ENCODE measurements around a stretch of chr4.

DNA sequence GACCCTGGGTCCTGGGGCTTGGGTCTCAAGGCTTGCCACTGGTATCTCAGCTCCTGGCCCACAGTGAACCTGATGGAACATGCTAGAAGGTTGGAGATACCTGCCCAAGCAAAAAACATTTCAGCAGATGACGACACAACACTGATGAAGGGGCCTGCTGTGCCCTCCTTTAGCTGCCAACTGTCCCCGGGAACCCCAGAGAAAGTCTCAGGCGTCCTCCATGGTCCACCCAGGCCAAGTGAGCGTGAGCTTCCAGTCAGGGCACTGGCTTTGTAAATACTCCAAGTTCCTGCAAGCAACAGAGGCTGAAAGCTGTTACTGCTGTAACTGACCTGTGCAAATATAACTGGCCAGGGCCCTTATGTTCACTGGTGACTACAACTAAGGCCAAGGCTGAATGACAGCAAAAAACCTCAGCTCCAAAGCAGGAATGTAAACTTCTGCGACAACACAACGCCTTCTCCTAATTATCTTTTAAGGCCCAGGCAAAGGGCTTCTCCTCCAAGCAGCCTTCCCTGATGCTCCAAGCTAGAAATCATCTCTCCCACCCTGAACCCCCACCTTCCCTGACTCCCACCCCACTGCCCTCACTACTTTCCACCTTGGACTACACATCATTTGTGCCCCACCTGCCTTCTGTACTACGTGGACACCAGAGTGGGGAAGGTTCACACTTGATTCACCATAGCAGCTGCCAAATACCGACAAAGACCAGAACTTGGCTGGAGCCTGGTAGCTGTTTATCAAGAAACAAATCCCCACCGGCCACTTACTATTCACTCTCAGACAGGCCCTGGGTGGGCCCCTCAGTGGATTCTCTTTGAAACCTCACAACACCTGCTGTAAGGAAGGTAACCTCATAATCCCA, 8.1 kb downstream of the WDR1 start:
- RRBS = no CpG with 5 or more reads among the region's 9 CpGs

GRCh38 chr4:10120877-10121425, 4.4 kb upstream of the WDR1 start:
- RRBS = no CpG with 5 or more reads among the region's 10 CpGs

DNA sequence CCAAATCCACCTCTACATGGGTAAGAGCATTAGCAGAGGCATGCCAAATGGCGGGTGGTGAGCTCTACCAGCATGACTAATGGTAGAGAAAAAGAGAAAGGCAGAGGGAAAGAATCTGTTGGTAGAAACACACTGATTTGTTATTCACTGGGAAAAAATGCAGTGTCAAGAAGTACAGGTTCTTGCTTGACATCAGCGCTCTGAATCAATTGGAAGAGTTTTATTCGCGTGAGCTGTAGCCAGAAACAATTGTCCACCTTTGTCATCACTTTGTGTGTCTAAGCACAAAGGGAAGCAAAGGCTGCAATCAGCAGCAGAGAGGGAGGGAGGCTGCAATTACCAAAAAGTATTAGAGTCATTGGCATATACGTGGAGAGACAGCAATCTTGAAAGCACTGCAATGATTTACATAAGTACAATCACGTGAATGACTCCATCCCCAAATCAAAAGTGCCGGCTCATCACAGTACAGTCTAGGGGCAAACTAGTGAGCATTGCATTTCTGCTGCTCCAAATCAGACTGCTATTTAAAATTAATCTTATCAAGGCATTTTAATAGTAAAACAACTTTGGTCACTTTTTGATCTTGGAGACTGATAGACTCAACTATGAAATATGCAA, 67.8 kb upstream of the HS3ST1 start:
- RRBS = no CpG with 5 or more reads among the region's 7 CpGs

DNA sequence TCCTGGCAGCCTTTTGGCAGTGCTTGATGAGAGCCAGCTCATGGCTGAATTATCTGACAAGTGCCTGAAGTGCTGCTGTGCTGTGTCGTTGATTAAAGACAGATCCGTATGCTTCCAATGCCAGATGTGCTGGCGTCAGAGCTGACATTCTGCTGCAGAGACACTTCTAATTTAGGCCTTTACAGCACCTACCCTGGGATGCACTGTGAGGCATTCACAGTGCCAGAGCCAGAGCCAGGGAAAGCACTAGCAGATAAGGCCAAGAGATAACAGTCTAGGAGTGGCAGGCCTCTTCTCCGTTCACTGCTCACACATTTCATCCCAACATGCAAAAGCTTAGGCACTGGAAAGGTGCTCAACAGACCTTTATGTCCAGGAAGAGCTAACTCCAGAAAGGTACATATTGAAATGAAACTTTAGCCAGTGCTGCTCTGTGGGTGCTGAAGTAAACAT, 995.4 kb downstream of the RAB28 start:
- RRBS = no CpG with 5 or more reads among the region's 4 CpGs

DNA sequence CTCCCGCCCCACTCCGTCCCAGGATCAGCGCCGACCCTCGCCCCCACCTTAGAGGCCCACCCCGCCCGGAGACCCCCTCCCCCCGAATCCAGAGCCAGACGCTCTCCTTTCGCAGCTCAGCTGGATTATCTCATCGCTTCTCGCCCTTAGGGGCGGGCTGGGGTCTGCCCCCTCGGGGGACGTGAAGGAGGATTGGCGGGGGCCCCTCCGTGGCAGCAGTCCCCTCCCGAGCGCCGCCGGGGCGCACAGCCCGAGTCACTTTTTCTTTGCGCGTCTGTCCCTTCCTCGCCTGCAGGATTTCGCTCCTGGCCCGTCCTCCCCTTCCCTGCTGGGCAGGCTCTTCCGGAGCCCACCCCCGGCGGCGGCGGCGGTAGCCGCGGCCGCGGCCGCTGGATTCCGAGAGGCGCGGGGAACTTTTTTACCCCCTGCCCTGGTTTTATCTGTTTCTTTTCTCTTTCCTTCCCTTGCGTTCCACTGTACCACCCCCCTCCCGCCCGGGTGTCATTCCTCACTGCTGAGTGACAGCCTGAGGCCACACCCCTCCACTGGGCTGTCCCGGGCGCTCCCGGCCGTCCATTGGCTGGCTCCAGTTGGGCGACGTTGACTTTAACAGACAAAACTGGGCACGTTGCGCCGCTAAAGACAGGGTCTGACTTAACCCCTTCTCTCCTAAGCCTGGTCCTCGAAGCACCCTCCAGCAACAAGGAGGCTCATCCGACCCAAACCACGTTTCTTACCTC, 420 bp upstream of the NKX3-2 start:
- RRBS = 2% methylated on average over 11 of the region's 57 CpGs

DNA sequence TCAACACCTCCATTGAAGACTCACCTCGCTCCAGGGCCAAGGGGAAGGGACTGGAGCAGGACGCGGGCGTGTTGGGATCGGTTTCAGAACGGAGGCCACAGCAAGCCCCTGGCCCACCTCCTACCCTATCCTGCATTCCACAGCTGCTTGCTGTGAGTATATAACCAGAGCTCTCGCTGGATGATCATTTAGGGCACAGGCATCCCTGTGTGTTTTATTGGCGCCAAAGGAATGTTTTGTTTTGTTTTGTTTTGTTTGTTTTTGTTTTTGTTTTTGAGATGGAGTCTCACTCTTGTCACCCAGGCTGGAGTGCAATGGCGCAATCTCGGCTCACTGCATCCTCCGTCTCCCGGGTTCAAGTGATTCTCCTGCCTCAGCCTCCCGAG, 5.0 kb upstream of the NKX3-2 start:
- RRBS = no CpG with 5 or more reads among the region's 13 CpGs

DNA sequence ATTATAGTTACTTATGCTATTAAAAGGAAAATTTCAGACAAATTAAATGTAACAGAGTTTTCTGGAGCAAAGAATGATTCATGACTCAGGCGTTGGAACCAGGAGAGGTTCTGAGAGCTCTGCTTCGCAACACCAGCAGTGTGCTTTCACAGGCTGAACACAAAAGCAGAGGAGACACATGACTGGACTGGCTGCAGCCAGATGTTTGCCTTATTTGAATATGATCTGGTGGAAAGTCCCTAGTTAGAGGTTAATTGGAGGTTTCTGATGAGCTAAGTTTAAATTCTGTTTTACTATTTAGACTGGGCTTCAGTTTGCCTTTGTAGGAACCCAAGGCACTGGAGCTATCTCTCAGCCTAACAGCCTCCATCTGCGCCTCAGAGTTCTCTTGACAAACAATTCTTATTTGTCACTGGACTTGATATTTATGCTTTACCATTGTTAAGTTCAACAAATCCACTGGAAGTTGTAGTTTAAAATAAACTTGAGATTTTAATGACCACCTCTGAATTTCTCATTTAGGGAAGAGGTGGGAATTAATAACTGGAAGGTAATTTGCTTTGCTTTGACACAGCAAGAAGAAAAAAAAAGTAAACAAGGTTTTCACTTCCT, 16.1 kb downstream of the BOD1L1 start:
- RRBS = no CpG with 5 or more reads among the region's 3 CpGs

- RRBS = no CpG with 5 or more reads among the region's 2 CpGs
Observed at GRCh38 chr4:13907332-13907869, 279.9 kb upstream of the BOD1L1 start.

GRCh38 chr4:14357713-14358036, 644.6 kb upstream of the CPEB2 start:
- RRBS = no CpG with 5 or more reads among the region's 1 CpG

GRCh38 chr4:14771093-14771586, 231.1 kb upstream of the CPEB2 start:
- RRBS = no CpG with 5 or more reads among the region's 3 CpGs

DNA sequence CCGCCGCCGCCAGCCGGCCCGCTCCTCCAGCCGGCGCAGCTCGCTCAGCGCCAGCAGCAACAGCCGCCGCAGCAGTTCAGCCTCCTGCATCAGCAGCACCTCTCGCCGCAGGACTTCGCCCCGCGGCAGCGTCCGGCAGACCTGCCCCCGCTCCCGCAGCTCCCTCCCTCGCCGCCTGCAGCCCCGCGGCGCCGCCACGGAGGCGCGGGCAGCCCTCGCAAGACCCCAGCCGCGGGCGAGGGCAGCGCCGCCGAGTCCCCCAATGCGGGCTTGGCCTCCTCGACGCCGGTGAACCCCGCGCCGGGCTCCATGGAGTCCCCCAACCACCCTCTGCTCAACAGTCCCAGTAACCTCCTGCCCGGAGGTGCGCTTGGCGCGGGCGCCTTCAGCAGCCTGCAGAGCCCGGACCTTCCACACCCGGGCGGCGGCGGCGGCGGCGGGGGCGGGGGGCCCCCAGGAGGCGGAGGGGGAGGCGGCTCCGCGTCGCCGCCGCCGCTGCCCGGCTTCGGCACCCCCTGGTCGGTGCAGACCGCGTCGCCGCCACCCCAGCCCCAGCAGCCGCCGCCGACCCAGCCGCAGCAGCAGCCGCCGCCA, 1.1 kb downstream of the CPEB2 start:
- RRBS = 1% methylated on average over 35 of the region's 78 CpGs

DNA sequence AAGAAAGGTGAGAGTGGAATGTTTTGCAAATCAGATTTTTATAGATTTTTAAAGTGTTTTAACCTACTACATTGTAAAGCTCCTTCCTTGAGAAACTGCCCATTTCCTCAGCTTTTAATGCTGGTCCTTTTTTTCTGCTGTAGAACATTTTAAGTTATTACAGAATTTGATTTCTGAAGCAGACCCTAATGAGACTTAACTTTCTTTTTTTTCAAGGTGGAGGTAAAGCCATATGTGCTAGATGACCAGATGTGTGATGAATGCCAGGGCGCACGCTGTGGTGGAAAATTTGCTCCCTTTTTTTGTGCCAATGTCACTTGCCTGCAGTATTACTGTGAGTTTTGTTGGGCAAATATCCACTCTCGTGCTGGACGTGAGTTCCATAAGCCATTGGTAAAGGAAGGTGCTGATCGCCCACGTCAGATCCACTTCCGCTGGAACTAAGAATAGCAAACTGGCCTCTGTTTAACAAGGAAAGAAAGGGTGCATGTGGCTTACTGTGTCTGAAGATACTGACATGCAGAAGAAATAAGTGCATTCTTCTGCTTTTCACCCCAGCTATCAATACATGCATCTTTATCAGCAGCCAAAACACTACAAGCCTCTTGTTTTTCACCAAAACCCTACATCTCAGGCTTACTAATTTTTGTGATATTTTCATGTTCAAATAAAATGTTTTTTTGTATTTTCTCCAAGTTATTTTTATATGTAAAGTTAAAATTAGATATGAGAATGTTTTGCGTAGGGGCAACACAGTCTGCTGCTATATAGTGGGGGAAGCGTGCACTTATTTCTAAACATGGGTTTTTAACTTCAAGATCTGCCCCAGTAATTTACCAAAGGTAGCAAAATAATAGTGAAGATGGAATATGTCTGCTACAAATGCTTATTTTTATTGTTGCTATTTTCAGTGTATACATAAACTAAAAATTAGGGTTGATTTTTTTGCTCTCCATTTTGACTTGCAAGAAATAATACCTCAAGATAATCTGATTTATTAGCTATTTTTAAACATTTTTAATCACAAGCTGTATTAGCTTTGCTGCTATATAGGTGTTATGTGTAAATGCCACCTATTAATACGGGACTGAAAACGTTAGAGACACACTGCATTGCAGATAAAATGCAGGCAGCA, 64.0 kb downstream of the CPEB2 start:
- RRBS = no CpG with 5 or more reads among the region's 11 CpGs

DNA sequence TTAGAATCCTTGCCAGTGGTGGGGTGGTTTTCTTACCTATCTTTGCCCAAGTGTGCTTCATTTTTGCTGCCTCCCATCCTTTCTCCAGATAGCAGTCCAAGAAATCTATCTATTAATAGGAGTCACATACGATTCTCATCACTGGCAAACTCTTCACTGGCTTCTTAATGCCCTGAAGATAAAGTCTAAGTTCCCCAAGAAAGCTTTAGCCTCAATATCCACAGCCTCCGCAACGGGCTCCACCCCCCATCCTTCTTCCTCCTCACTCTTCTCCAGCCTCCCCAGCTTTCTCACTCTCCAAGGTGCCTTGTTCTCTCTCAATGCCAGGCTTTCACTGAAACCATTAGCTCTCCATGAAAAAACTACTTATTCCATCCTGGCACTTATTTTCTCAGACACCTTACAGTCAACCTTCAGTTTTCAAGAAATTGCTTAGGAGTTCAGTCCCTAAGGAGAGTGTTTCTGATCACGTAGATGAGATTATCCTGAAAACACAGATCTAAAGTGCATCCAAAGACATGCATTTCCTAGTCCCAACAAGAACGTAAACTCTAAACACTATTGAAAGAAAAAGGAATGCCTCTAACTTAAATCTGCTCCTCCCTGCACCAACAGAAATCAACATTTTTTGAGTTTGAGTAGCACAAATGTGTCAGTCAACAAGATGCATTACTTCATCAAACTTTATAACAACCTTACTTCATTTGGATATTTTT, 7.8 kb upstream of the C1QTNF7 start:
- RRBS = no CpG with 5 or more reads among the region's 5 CpGs

DNA sequence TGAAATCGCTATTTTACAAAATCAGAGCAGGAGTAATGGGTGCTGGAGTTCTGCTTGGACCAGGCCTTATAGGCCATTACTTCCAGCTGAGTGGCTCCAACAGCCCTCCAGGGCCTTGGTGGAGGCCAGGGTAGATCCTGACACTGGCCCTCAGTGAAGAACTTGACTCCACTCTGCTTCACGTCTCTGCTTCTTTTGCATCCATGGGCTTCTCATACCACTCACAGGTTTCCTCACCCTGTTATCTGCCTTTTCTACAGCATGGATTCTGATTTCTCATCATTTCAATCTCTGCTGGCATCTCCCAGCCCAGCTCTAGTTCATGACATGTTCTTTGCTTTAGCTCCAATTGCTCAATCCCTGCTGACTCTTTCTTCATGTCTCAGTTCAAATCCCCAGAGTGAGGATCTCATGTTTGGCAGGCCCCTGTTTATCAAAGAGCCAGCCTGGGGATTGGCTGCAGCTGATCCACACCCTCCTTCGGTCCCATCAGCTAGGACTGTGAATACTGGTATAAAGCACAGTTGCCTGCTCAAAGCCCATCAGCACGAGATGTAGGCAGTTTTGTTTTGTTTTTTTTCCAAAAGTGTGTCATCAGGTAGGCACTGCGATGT, 14.5 kb upstream of the CC2D2A start:
- RRBS = no CpG with 5 or more reads among the region's 5 CpGs

DNA sequence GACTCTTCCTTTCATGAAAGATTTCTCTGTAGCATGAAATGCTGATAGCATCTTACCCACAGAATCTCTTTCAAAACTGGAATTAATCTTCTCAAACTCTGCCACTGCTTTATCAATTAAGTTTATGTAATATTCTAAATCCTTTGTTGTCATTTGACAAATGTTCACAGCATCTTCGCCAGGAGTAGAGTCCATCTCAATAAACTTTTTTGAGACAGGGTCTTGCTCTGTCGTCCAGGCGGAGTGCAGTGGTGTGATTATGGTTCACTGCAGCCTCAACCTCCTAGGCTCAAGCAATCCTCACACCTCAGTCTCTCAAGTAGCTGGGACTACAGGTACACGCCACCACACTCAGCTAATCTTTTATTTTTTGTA, 52.8 kb downstream of the FBXL5 start:
- RRBS = no CpG with 5 or more reads among the region's 4 CpGs

- RRBS = 1% methylated on average over 29 of the region's 63 CpGs
Observed at GRCh38 chr4:15654608-15655193, 456 bp downstream of the FBXL5 start.

DNA sequence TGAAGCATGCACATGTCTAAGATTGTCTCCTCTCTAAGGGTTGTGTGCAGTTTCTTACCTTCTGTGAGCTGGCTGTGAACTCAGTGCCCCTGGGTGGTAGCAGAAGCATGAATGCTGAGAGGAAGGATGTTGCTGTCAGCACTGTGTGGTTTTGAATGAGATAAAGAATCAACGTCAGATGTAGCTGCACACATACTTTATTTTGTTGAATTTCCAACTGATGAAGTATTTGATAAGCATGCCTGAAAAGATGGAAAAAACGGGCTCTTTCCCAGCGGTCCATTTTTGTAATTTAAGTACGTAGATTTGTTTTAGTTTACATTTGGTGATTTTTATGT, 23.8 kb upstream of the CD38 start:
- RRBS = no CpG with 5 or more reads among the region's 4 CpGs

DNA sequence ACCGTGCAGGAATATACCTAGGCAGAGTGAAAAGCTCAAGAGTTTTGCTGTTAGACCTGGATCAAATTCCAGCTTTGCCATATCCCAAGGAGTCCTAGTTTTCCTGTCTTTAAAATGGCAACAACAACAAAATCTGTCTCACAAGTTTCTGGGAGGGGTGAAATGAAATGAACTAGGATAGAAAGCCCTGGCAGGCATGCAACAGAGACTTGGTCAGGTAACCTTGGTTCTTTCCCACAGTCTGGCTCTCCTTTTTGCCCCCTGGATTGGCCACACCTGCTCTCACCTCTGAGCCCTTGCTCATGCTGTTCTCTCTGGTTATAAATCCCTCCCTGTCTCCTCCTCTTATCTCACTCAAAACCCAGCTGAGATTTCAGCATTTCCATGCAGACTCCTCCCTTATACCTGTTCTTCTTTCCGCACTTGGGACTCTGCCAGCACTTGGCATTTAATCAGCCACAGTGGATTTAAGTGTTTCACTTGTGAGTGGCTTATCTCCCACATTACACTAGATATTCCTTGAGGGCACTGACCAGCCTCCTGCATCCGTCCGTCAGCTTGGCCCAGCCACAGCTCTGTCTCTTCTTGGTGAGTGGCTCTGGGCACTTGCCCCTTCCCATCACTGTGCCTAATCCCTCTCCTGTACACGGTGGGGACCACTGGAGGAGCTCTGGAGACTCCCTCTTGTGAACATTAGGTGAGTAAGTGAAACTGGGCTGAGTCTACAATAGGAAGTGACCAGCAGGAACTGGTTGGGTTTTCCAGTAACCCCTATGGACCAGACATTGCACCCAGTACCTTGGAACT, 20.1 kb downstream of the FGFBP1 start:
- RRBS = no CpG with 5 or more reads among the region's 5 CpGs

Measured in mononuclear cell (primary cell).